Left colon (tissue), 1 donor: ENCODE measurements around a stretch of chr7.

DNA sequence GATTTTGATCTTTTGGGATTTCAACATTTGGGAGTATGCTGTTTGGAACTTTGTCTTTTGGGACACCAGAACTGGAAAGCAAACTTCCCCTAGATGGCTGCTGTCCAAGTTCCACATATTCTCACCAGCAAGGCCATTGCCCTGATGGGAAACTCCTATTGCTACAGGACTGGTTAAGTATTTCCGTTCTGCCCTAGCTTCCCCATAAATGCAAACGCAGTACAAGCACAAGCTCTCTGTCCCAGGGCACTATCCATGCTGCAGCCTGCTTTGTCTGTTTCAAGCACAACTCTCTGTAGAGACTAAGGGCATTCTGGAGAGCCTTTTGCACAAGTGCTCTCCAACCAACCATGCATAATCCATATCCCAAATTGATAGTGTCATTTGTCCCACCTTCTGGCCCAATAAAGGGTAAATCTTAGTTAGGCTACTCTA, 79.4 kb upstream of the SLC25A13 start:
- PRO-cap: no peak

DNA sequence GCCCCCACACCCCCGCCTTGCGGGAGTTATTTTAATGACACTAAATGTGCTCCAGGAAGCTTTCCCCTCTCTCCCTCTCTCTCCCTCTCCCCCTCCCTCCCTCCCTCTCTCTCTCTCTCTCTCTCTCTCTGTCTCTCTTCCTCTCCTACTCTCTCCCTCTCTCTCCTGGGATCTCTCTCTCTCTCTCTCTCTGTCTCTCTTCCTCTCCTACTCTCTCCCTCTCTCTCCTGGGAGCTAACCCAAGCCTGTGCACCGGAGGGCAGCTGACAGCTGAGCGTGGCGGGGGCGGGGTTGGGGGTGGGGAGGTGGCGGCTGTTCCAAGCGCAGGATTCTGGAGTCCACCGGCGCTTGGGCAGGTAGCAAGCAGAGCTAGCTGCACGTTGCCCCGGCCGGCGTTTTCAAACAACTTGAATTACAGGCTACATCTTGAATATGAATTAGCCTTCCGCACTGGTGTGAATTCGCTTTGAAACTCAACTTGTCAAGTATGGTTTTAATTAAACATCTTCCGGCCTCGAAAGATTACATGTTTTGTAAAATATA, 9.3 kb upstream of the DLX6 start:
- PRO-cap: no peak

DNA sequence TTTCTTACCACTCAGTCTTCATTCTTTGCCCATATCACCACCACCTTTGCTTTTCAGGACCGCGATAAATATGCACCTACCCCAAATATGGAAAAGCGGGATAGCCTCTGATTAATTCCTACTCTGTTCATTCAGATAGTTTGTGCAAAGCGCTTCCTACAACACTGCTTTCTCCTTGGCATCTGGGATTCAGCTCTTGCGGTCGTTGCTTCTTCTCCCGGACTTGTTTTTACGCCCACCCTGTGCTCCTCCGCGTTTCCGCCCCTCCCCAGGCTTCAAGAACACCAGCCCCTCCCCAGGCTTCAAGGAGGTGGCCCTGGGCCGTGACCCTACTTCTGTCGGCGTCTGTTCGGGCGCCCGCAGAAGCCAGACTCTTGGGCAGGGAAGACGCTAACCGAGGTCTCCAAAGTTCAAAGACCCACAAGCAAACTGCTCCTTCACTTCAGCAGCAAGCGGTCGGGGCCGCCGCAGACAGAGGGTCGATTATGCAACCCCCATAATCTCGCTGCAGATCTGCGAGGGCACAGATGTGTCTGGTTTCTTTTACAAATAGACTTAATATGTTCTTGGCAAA, 2.1 kb downstream of the DLX5 start:
- PRO-cap: no peak

DNA sequence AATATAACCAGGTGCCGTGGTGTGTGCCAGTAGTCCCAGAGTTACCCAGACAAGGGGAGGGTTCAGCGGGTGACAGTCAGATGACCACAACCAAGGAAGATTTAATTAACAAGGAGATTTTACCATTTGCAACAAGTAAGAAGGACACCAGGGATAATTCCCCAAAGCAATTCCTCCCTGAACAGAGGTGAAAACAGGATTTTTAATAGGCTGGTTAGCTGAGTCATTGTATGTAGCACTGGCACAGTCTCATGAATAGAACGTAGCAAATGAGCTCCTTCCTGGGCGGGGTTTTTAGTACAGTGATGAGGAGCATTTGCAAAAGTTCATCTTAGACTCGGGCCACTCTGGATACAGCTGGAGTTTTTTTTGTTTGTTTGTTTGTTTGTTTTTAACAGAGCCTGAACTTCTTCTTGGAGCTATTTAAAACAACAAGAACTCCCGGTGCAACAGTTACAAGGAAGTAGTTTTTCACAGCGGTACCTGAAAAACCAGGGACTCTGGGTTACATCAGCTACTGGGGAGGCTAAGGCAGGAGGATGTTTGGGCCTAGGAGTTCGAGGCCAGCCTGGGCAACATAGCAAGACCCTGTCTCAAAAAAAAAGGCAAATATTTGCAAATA, 39.0 kb downstream of the TAC1 start:
- PRO-cap: unidirectional peak, plus-strand start at position 334 of the sequence

DNA sequence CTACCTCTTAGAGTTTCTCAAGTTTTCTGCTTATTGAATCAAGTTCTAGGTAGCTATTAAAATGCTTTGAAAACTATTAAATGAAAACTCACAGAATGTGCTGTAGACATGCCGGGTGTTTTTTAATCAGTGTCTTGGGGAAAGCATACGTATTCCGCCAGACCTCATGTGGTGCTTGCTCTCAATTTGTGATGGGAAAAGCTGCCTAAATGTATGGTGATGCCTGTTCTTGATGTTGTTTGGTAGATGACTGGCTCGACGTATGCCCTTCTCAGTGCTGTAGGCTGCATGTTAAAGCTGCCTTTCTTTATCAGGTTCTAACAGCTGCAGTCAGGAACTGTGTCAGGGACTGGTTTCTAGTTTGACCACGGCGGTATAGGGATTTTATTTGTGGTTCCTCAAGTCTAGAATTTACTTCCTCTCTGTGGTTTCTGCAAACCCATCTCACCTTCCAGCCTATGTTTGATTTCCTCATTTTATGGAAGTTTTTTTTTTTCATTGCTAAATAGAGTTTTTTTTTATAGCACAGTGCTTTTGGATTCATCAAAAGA, 26.4 kb downstream of the LMTK2 start:
- PRO-cap: no peak

DNA sequence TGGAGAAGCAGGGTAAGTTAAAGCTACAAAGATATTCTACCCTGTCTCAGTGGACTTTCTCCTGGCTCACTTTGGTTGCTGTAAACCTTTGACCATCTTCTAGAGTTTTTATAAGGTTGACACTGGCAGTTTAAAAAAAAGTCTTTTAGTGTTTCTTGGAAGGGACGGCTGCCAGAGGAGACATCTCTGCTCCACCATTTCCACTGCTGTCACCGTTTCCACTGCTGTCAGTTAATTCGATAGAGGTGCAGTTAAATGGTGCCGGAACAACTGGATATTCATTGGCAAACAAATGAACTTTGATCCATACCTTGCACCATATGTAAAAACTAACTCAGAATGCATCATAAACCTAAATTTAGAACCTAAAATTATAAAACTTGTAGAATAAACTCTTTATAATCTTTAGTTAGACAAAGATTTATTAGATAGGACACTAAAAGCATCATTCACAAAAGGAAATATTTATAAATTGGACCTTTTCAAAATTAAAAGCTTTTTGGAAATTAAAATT, 42.7 kb downstream of the LMTK2 start:
- PRO-cap: unidirectional peak, minus-strand start at position 205 of the sequence

DNA sequence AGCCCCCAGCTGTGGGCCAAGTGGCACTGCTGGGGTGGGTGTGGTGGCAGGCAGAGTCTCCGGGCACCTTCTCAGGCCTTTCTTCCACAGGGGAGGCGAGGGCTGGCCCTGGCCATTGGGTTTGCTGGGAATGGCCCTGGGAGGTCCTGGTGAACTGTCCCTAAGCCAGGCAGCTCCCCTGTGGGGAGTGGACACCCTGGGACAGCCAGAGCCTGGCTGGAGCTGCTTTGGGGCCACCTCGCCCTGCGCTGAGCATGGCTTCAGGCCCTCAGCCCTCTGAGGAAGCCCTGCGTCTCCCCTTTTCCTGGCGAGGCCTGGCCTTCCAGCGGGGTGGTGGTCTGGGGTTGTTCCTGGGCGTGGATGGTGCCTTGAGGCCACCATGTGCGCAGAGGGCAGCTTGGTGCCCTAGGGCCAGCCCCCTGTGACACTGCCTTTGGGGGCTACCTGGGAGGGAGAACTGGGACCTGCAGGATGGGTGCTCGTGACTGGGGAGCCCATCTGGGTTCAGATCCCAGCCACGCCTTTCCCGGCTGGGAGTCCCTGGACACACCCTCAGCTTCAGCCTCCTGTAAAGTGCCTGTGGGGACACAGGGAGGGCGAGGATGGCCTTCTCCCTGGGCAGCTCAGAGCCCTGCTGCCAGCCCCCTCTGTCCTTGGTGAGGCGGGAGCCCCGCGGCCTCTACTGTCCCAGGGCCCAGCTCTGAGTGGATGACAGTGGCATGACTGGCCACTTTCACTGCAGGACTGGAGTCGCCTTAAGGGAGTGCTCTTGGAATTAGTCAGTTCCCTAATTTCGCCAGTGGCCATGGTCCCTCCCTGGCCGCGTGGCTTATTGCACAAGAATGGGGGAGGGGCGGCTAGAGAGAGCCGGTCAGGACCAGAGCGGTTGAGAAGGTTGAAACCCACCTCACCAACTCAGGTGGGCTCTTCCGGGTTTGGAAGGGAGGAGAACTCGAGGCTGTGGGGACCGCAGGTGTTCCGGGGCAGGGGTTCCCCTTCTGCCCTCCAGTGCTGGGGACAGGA, 4.4 kb downstream of the BRI3 start:
- PRO-cap: unidirectional peak, minus-strand start at position 725 of the sequence; unidirectional peak, minus-strand start at position 746 of the sequence

DNA sequence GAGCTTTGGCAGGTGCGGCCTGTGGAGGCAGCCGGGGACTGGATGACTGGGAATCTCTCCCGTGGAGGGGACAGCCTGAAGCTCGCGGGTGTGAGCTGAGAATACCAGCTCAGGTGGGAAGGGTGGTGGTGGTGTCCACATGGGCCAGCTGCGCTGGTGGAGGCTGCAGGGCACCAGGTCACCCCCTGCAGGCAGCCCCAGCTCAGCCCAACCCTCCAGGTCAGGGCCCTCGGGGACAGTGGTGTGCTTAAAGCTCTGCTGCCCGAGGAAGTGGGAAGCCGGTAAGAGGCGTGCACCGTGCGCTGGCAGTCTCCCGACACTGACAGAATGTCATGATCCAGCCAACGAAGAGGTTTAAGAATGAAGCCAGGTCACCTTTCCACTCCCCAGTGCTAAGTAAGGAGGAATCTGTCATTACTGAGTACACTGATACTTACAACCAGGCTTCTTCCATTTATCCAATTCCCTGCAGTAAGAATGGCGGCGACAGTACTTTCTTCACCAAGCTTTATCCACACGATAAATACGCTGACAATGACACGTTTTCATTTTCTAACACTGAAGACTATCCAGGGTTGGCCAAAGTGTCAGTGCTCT, 20.3 kb downstream of the BRI3 start:
- PRO-cap: no peak

- PRO-cap: no peak
Measured at GRCh38 chr7:98305188-98305910, 23.9 kb downstream of the BRI3 start.

GRCh38 chr7:98354462-98355613, 46.1 kb downstream of the BAIAP2L1 start:
- PRO-cap: no peak

DNA sequence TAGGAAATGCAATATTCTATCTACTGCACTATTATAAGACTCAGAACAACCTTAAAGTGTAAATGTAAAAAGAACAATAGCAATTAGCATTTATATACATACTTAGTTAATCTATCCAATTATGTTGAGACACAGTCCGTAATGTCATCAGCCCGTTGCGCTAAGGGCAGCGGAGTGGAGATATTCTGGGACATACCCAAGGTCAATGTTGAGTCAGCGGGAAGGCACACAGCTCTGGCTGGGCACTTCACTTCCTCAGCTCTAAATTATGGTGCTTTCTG, 43.3 kb downstream of the BAIAP2L1 start:
- PRO-cap: no peak

- PRO-cap: no peak
Measured at GRCh38 chr7:98398509-98399564, 2.1 kb downstream of the BAIAP2L1 start.

GRCh38 chr7:98470509-98471107, 69.7 kb upstream of the BAIAP2L1 start:
- PRO-cap: no peak

DNA sequence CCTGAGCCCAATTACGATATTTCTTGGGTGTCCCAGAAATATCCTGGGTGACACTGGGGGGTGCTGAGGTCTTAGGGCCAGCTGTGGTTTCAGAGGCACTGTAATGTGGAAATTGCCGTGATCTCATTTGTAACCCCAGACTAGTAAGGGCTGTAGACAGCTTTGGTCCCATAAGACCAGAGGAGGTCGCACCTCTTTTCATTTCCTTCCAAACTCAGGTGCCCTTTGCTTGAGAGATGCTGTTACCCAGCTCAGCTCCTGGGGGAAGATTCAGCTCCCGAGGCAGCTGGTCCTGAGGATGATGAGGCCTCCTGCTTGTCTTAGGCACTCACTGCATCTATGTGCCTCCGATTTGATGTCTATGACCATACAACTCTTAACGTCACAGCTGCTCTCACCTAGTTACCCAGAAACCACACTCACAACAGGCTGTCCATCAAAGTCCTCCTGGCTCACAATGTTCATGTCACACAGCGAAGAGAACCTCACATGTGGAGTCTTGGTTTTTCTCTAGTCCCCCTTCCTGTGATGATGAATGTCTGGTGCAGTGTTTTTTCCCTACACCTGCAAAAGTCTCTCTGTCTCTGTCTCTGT, 102.4 kb upstream of the NPTX2 start:
- PRO-cap: no peak

GRCh38 chr7:98565266-98565608, 51.8 kb upstream of the NPTX2 start:
- PRO-cap: no peak

GRCh38 chr7:98956305-98956909, 78.1 kb downstream of the TRRAP start:
- PRO-cap: no peak

DNA sequence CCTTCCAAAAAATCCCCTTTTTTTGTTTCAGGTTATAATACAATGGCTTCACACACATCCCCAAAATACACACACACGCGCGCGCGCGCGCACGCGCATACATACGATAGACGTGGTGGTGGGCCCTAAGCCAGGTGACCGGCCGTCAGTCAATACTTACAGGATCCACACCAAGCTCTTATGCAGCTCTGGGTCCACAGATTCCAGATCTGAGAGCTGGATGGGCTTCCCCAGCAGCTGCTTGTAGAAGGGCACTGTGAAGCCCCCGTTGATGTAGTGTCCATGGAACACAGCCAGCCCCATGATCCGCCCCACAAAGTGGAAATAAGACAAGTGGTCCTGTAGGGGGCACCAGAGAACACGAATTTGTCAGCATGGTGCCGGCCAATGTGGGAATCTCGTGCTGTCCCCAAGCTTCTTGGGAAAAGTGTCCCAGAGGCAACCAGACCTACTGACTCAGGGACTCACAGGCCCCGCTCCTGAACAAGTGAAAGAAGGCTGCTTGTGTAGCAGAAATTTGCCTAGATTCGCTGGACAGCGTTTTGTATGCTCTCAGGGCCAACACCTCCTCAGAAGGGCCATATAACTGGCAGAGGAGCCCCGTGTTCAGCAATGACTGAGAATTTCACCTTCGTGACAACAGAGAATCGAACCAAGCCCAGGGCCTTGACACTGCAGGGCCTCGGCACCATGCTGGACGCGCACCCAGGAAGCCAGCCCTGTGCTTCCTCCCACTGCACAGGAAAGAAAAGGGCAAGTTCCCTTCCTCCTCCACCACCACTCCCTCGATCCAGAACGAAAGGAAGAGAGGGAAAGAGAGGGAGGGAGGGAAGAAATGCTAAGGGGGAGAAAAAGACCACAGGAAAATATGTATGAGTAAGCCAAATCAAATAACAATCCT, 103.4 kb downstream of the SMURF1 start:
- PRO-cap: no peak

DNA sequence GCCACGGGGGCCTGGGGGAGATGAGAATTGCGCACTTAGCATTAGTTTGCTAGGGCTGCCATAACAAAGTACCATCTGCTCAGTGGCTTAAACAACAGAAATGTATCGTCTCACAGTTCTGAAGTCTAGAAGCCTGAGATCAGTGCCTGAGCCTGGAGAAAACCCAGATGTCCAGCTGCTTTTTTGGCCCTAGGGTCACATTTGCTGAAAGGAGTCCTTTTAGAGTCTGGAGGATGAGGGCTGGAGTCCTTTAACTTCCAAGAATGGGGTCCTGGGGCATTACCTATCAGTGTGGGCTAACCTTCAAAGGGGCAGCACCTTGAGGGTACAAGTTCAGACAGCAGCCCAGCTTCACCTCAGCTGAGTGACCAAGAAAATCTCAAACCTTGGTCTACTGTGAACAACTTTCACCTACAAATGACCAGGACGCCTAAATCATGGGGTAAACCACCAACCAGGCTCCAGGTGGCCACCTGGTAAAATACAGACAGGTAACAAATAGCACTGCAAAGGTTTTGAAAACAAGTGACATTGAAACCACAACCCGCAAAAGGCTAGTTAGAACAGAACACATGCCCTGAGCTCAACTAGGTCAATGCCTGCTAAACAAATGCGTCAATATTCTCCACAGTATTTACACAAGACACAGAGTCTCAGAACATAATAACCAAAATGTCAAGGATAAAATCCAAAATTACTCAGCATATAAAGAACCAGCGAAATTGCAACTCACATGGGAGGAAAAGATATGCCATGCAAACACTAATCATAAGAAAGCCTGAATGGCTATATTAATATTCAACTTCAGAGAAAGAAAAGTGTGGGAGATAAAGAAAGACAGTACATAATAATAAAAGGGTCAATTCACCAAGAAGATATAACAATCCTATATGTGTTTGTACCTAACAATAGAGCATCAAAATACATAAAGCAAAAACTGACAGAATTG, 47.9 kb downstream of the SMURF1 start:
- PRO-cap: no peak

GRCh38 chr7:99142941-99143957, 659 bp downstream of the SMURF1 start:
- PRO-cap: bidirectional peak, plus-strand start at chr7:99143083, minus-strand start at chr7:99143068; unidirectional peak, plus-strand start at chr7:99143551; unidirectional peak, plus-strand start at chr7:99143731

GRCh38 chr7:99241632-99241976, 33.7 kb upstream of the KPNA7 start:
- PRO-cap: no peak